Breast (tissue), 4 donors: Measurements from ENCODE around the genes JAKMIP2 and HTR4.

DNA sequence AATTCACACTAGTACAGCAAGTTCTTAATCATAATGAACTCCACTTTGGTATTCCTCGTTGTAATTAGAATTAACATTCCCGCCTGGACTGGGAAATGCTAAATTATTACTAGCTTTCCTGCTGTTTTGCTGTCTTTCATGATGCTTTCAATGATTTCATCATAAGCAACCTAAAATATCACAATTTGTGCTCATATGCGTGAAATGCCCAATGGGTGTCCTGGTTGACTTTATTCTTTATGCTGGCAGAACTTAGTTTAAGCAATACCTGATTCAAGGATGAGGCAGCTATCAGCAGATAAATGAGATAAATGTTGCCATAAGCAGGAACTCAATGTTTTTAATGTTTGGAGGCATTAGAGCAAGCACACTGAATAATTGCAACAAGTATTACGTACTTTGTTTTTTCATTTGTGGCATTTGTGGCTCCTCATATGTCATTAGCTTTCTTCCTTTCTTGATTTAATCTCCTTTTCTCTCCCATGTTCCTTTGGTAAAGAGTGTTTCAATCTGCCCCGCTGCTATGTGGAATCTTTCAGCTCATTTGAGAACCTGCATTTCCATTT, 6.3 kb upstream of the NR3C1 start:
- PRO-cap, 3 experiments: no peak in any of the 3 experiments
- RRBS: no CpG with 5 or more reads among the region's 5 CpGs

DNA sequence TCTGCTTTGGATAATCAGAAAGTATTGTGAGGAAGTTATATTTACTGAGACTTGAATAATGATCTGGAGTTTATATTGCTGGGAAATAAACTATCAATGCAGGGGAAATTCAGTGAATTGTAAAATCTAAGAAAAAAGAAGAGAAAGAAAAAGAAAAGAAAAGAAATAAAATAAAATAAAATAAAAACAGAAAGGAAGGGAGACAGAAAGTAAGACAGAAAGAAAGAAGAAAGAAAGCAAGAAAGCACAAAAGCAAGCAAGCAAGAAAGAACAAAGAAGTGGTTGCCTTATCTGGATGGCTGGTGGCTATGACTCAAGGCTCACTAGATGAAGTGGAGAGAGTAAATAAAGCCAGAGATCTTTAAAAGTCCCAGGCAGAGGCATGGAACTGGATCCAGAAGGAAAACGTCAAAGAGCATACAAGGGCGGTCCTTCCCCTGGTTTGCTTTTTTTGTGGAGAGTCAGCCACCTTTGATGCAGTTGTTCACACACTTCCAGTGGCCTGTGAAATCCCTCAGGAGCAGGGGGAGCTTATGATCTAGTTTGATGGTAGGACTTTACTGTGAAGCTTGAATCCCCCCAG, 176.8 kb upstream of the HMHB1 start:
- PRO-cap, 3 experiments: no peak in any of the 3 experiments
- RRBS: no CpG with 5 or more reads among the region's 2 CpGs

DNA sequence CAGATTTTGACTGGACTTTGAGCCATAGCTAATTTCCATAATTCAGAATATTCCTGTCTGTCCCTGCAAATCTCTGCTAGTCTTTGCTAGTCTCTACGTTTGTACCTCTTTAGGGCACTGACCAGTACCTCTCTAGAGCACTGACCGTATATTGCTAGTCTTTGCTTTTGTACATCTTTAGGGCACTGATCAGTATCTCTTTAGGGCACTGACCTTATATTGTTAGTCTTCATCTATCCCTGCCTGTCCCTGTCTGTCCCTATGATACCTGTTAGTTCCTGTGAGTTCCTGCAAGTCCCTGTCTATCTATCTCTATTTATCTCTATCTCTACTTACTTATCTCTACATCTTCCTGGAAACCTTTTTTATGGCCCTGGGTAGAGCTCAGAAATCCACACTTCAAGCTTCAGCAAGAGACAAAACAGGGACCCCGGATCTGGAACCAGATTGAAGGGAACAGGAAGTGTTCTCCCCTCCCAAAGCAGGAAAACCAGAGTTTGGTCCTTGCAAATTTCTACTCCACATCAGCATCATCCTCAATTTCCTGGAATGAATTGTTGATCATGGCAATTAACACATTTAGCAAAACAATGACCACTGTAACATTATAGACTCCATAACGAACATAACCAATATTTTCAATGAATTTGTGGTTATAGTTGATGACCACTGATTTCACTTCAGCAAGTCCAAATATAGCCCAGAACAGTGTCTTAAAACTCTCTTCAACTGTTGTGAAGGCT, 107.0 kb downstream of the PRELID2 start:
- PRO-cap, 3 experiments: no peak in any of the 3 experiments
- RRBS: no CpG with 5 or more reads among the region's 4 CpGs

DNA sequence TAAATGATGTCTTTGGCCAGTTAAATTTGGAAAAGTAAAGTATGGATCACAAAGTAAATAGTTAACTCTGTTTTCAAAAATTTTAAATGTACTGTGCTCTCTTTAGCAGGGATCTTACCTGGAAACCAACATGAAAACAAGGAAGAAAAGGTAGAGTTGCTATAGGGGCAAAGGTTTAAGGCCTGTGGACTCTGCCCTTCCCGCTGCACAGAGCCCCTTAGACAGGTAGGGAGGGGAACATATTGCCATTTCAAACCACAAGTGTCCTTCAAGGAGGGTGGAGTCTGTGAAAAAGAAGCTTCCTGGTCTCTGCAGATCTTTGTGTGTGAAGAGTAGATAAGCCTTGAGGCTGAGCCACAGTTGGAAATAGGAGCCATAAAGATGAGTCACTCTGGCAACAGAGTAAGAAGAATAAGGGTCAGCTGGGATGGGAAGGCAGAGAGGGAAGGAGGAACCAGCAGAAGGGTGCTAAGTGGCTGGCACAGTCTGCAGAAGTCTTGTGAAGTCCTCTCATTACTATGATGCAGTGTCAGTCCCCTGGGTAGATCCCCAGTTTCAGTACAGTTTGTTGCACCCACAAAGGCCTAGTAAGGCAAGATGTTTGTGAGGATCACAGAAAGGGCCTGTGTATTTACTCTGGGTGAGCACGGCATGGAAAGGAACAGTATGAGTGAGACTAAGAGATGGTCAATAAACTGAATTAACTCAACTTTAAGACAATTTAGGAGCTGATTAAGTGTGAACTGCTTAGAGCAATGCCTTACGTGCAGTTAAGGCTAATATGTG, 18.1 kb downstream of the GRXCR2 start:
- PRO-cap, 3 experiments: no peak in any of the 3 experiments
- RRBS: no CpG with 5 or more reads among the region's 3 CpGs

DNA sequence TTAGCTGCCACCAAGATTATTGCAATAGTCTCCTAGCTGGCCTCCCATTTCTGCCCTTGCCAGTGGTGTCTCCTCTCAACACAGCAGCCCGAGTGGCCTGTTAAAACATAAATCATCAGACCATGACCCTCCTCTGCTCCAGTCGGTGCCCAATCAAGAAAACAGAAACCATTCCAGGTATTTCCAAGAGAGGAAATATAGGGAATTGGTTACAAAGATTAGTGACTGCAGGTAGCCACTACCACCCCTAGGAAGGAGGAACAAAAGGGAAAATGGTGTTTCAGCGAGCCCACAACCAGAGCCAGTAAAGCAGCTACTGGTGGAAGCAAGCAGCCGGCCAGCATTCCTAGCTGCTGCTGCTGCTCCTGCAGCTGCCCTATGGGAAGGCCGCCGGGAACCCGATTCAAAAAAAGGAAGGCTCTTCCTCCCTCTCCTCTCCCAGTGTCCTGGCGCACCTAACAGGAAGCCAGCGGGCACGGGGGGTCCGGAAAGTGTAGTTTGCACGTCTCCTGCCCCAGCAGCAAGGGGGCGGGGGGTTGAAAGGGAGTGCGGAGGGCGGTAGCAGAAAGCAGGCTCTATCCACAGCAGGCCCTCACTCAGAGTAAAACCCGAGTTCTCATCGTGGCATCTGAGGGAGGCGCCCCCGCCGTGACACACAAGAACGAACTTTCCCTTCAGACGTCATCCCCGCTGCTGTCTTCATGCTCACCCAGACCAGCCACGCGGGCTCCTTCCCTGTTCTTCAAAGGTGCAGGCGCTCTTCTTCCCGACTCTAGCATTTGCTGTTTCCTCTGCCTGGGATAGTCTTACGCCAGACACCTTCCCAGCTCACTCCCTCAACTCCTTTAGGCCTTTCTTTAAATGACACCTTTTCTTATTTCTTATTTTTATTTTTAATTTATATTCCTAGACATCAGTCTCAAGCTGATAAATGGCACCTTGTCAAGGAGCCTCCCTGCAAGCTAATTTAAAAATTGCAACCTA, 16.5 kb downstream of the GRXCR2 start:
- PRO-cap, 3 experiments: peak in 2 of 3 experiments; most common plus-strand start position 704 of the sequence (in 1); most common minus-strand start position 603 of the sequence (in 2)
- RRBS: 5% methylated on average over 7 of the region's 28 CpGs

- PRO-cap, 3 experiments: peak in 2 of 3 experiments; most common plus-strand start chr5:145937697 (in 1); most common minus-strand start chr5:145937638 (in 2)
- RRBS: 32% methylated on average over 9 of the region's 25 CpGs
These were observed 1.3 kb downstream of the SH3RF2 start for GRCh38 chr5:145937301-145938513.

- PRO-cap, 3 experiments: no peak in any of the 3 experiments
- RRBS: no CpG with 5 or more reads among the region's 7 CpGs
These were observed 64.7 kb downstream of the PLAC8L1 start for GRCh38 chr5:146040607-146041084.

DNA sequence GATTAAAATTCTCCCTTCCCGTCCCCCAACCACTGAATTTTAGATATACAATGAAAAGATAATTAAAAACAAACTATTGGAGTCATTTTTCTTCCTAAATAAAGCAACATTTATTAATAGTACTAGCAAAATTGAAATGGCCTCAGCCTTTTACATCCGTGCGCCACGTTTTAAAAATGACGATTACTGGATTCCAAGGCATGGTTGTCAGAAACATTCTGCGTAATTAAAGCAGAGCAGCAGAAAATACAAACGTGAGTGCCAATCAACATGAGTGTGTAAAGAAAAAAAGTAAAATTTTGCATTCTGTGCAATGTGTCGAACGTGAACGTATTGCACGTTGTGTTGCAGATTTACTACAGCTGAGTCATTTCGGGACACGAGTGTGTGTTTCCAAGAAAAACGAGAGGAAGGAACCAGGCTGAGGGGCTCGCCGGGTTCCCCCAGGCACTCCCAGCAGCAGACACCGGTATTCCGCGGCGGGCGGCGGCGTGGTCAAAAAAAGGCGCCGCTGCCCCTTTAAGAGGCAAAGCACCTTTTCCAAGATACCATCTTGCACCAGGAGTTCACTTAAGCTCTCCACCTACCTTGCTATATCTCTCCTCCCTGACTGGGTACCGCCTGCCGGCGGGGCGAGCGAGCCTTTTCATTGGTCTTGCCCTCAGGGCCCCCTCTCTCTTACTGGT, 418 bp upstream of the RBM27 start:
- PRO-cap, 3 experiments: peak in 3 of 3 experiments; most common minus-strand start position 465 of the sequence (in 3)
- RRBS: no CpG with 5 or more reads among the region's 30 CpGs

DNA sequence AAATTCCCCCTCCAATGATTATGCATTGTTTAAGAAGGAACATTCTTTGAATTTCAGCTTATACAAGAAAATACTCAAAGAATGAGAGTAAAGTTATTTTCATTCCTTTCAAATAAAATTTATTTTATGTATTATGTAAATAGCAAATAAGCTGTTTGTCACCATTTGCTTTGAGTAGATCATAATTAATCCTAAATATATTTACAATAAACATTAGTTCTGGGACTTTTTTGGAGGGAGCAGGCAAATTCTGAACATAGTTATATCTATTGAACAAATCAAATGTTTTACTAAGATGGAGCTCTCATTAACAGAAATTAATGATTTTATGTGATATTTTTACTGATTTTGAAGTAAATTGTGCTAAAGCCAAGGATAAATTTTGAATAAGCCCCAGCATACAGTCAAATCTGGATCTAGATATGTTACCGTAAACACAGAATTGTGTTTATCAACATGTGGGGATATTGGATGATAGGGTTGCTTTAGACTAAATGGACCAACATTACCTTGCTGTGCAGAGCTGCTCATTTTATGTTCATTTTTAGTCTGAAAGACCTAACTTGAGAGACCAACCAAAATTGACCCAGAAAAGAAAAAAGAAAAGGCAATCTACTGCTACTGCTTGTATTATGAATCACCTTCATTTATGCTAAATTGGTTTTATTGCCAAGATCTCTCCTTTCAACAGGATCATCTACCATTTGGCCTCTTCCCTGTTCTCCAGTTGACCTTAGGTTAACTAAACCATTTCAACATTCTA, 48.7 kb upstream of the POU4F3 start:
- PRO-cap, 3 experiments: no peak in any of the 3 experiments
- RRBS: no CpG with 5 or more reads among the region's 1 CpG

DNA sequence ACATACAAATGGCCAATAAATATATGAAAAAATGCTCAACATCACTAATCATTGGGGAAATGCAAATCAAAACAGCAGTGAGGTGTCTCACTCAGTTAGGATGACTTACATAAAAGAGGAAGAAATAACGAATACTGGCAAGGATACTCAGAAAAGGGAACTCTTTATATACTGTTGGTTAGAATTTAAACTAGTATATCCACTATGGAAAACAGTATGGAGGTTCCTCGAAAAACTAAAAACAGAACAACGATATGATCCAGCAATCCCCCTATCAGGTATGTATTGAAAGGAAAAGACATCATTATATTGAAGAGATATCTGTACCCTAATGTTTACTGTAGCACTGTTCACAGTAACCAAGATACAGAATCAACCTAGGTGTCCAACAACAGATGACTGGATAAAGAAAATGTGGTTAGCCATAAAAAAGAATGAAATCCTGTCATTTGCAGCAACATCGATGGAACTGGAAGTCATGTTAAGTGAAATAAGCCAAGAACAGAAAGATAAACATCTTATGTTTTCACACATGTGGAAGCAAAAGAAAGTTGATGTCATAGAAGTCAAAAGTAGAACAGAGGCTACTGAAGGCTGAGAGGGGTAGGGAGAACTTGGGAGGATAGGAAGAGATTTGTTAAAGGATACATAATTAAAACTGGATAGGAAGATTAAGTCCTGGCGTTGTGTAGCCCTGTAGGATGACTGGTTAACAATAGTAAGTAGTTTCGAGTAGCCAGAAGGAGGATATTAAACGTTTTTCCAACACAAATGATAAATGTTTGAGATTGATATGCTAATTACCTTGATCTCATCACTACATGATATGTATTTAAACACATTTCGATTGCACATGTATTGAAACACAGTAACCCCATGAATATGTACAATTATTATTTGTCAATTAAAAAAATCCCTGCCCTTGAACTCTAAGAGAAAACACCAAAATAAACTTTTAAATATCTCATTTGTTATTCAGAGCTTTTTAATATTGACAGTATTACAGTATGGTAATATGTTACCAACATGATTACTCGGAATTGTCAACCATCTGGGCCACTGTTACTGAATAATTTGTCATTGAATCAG, 27.2 kb downstream of the GPR151 start:
- PRO-cap, 3 experiments: no peak in any of the 3 experiments
- RRBS: no CpG with 5 or more reads among the region's 9 CpGs

DNA sequence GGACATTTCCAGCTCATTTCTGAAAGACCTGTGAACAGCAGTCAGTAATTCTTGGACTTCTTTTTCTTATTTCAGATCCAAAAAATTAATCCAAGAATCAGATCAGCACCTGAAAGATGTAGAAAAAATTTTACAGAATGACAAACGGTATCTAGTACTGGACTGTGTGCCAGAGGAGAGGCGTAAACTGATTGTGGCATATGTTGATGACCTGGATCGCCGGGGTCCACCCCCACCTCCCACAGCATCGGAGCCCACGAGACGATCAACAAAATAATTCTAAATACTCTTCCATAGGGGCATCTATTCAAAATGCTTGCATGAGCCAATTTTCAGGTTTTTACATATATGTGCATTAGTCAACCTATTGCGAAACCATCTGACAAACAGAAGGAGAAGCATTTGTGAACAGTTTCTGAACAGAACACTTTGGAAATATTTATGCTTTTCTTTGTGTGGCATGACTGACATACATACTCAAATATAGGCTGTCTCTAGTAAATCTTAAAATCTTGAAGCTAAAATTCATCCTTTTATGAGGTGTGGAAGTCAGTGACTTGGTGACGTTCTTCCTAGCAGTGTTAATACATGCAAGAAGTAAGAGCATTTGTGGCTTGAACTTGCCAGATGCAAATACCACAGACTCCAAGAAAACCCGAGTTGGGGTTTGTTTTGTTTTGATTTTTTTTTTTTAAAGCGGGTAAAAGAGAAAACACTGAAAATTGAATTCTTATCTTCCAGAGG, 5.5 kb downstream of the GPR151 start:
- PRO-cap, 3 experiments: no peak in any of the 3 experiments
- RRBS: no CpG with 5 or more reads among the region's 11 CpGs

- PRO-cap, 3 experiments: no peak in any of the 3 experiments
- RRBS: 3% methylated on average over 17 of the region's 29 CpGs
These were observed 888 bp downstream of the PPP2R2B start for GRCh38 chr5:146877713-146878025.

- PRO-cap, 3 experiments: no peak in any of the 3 experiments
- RRBS: no CpG with 5 or more reads among the region's 2 CpGs
These were observed 40.7 kb upstream of the PPP2R2B start for GRCh38 chr5:146919156-146919771.

- PRO-cap, 3 experiments: no peak in any of the 3 experiments
- RRBS: no CpG with 5 or more reads among the region's 10 CpGs
These were observed 865 bp upstream of the STK32A start for GRCh38 chr5:147233966-147234356.

- PRO-cap, 3 experiments: no peak in any of the 3 experiments
- RRBS: no CpG with 5 or more reads among the region's 5 CpGs
These were observed 85.2 kb downstream of the DPYSL3 start for GRCh38 chr5:147424498-147425202.

GRCh38 chr5:147782217-147783095, at the start of gene JAKMIP2:
Gene JAKMIP2 (minus strand): TSS chr5:147782728.
- PRO-cap, 3 experiments: peak in 3 of 3 experiments; most common minus-strand start chr5:147782717 (in 3)
- RRBS: 2% methylated on average over 3 of the region's 20 CpGs

DNA sequence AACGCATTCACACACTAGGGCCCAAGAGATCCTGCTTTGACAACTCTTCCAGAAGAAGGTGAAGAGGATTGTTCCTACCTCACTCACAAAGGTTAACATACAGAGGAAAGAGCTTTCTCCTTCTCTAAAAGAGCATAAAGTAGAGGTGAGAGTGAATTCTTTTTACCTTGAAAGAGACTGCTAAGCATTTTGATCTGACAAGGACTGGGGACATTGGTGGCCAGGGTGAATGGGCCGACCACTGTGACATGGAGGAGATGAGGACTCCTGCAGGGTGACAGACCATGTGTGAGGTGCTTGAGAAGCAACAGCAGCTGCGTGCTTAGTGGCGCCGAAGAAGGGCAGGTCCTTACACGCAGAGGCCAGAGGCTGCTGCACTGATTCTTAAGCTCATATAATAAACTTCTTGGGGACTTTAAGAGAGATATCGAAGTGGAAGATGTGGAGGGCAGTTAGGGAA, 8.6 kb upstream of the JAKMIP2 start:
- PRO-cap, 3 experiments: no peak in any of the 3 experiments
- RRBS: no CpG with 5 or more reads among the region's 7 CpGs

- PRO-cap, 3 experiments: no peak in any of the 3 experiments
- RRBS: no CpG with 5 or more reads among the region's 15 CpGs
These were observed 7.9 kb upstream of the MARCOL start for GRCh38 chr5:148230517-148230826.

DNA sequence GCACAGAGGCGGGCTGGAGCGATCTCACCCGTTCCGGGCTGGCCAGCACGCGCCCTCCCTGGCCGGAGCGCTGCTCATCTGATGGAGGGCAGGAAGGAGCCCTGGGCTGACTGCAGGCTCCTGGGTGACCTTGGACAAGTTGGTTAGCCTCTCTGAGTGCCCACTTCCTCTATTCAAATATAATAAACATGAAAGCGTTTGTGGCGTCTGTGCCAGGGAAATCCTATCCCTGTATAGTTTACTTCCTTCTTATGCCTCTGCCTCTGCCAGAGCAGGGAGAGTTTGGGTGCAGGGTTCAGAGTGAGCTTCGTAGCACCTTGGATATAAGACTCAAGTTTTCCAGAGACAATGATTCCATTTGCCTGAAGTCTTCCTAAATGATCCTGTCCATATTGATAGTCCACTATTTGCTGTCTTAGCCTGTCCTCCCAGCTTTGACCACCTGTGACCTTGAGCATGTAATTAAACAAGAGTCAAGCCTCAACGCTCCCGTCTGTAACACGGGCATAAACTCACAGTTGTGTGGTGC, at the start of gene HTR4:
TSS of gene HTR4 (minus strand) at position 80 of the 529 bp plus-strand sequence.
- PRO-cap, 3 experiments: no peak in any of the 3 experiments
- RRBS: 2% methylated on average over 4 of the region's 14 CpGs

GRCh38 chr5:148825462-148825965, 897 bp upstream of the ADRB2 start:
- PRO-cap, 3 experiments: peak in 3 of 3 experiments; most common plus-strand start chr5:148825902 (in 2)
- RRBS: no CpG with 5 or more reads among the region's 9 CpGs